Neutrophil (primary cell): ENCODE measurements around a stretch of chr3.

DNA sequence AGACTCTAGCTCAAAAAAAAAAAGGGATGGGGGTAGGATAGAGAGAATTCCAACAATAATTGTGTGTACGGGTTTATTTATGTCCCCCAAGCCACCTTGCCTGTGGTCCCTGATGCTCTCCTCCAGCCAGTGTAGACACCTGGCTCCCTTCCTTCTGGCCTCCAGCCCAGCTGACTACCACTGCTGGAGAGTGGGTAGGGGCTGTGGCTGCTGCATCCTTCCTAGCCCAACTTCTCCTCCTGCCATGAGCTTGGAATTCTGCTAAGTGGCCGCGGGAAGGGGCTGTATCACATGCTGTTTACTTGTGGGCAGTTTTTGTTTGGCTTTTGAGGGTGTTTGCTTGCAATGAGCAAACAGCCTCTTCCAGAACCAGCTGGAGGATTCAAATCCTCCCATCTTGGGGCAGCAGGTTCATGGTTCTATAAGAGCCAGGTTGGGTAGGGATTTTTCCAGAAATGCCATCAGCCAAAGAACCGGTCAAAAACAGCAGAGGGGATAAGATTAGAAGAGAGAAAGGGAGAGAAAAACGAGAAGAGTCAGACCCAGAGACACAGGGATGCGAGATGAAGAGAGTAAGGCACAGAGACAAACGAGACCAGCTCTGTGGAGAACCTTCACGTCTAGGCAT lies 9.0 kb downstream of the GASK1A start:
- PRO-cap = no peak

- PRO-cap = no peak
These were observed 17.6 kb downstream of the GASK1A start for GRCh38 chr3:42996546-42997198.

- PRO-cap = no peak
These were observed 45.3 kb downstream of the GASK1A start for GRCh38 chr3:43024116-43025106.

DNA sequence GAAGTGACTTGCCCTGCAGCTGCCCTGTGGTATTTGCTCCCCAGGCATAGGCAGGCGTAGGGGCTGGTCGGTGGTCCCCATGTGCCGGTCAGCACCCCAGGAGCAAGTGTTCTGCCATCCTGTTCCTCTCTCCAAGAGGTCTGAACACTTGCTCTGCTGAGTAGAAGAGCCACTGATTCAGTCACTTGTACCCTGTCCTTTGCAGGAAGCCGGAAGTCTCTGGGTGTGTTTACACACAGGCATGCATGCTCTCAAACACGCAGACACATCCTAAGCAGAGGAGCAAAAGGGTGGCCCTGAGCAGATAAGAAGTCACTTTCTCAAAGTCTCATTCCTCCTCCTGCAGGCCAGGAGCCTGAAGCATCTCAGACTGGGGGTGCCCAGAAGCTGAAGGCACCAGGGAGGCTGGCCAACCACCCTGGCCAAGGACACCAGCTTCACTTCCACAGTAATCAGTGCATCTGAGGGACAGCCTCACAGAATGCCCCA lies 88.7 kb upstream of the POMGNT2 start:
- PRO-cap = no peak

DNA sequence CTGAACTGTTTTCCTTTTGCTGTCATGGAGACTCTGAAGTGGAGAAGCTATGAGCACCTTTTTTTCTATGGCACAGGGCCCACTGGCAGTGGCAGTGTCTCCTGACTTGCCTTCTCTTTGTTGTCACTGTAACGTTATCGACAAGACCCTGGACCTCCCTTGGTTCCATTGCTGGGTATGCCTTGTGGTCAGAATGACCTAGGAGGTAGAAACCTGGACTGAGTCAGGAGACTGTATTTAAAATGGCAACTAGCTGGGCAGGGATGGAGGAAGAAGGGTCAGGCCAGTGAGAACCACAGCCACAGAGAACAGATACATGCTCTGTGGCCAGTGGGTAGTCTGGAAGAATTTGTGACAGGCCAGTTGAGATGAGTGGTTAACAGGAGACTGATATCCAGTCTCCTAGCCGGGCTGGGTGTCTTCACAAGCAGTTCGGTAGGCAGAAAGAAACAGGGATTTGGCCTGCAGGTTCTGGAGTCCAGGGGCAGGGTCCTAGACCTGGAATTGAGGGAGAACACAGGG lies 58.9 kb downstream of the SNRK start:
- PRO-cap = no peak

GRCh38 chr3:43413454-43414293 lies 127.3 kb downstream of the SNRK start:
- PRO-cap = no peak

GRCh38 chr3:43490400-43491534 lies 131.0 kb downstream of the ANO10 start:
- PRO-cap = no peak

GRCh38 chr3:43719802-43720520 lies 29.2 kb downstream of the ABHD5 start:
- PRO-cap = no peak

- PRO-cap = no peak
These were observed 43.1 kb downstream of the ABHD5 start for GRCh38 chr3:43733637-43734494.

GRCh38 chr3:43998578-43999288 lies 243.0 kb upstream of the TOPAZ1 start:
- PRO-cap = no peak

GRCh38 chr3:44339438-44339990 lies 948 bp downstream of the TCAIM start:
- PRO-cap = no peak

DNA sequence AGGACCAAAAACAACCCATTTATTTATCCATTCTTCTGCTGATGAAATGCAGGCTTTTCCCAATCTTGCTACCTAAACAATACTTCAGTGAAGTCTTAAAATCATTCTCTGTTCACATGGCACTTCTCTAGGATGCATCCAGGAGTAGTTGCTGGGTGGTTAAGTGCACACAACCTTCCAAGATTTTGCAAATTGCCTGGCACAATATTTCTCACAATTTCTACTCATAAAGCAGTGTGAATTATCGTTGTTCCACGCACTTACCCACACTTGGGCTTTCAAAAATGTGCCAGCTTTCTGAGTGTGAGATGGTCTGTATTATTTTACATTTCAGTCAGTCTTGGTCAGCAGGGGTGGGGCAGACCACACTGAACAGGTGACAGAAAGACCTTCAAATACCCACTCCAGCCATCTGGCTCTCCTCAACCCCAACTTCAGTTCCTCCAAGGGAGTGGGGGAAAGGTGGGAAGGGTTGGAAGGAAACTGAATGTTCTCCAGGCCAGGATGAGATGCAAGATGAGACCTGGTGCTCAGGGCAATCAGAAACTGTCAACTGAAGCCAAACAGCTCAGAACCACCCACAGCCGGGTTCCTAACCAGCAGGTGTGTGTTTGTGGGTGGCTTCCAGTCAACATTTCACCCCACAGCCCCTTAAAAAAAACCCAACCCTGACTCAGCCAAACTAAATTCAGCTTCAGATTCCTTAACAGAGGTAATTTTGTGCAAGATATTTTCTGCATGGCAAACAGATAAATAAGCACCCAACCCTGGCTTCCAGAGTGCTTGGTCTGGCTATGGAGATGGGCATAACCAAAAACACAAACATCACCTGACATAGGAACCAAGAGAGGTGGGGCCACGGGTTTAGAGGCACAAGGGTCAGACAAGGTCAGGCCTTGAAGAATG lies 35.0 kb downstream of the ZNF445 start:
- PRO-cap = no peak

- PRO-cap = no peak
These were observed 40.0 kb downstream of the TGM4 start for GRCh38 chr3:44914311-44915002.

DNA sequence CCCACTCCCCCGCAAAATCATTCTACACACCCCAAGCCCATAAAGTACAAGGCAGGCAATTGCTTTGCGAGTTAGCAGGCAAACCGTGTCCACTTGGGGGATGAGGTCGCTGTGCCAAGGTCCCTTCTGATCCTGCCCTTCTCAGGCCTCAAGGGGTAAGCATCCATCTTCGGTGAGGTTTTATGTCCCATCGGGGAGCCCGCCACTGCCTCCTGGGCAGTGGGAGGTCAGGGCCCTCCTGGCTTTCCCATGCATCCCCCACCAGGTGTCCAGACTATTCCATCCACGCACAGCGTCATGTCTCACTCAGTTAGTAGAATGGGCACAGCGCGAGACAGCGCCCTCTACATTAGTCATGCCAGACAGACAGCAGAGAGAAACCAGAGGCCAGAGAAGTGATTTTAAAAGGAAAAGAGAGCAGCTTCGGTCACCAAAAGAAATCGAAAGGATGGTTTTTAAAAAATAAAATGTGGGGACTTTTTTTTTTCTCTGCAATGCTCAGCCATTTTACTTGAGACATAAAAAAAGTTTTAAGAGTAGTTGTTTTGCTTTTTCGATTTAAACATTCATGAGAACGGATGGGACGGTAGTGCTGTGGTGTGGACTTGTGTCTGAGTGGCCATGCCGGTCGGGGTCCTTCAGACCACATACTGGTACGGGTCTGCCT lies 49.8 kb downstream of the ZDHHC3 start:
- PRO-cap = no peak

- PRO-cap = no peak
These were observed 8.3 kb downstream of the EXOSC7 start for GRCh38 chr3:44984437-44984715.

DNA sequence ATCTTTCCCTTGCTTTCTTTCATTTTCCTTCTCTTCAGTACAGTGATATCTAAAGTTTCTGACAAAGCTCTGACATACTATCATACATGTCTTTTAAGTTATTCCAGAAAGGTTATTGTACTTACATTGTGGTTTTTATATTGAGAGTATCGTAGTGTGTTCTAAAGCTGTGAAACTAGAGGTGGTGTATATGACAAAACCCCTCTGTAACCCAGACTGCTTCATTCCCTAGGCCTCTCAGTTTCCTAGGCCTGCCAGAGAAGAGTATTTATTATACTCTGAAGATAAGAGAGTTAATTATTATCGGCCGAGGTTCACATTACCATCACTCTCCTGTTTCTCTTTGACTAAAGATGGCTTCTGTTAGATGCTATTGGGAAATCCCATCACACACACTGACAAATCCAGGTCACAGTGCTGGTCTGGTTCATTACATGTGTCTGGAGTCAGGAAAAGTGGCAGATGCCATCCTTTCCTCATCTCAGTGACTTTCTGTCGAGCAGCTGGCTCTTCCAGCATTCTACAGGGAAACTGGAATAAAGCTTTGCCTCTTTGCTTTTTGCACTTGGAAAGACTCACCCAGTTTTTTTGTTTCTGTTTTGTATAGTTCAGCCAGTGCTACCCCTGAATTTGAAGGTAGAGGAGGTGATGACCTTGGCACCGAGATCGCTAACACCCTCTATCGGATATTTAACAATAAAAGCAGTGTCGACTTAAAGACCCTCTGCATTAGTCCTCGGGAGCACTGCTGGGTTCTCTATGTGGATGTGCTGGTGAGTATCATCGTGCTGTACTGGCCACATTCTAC lies 20.6 kb downstream of the EXOSC7 start:
- PRO-cap = no peak

DNA sequence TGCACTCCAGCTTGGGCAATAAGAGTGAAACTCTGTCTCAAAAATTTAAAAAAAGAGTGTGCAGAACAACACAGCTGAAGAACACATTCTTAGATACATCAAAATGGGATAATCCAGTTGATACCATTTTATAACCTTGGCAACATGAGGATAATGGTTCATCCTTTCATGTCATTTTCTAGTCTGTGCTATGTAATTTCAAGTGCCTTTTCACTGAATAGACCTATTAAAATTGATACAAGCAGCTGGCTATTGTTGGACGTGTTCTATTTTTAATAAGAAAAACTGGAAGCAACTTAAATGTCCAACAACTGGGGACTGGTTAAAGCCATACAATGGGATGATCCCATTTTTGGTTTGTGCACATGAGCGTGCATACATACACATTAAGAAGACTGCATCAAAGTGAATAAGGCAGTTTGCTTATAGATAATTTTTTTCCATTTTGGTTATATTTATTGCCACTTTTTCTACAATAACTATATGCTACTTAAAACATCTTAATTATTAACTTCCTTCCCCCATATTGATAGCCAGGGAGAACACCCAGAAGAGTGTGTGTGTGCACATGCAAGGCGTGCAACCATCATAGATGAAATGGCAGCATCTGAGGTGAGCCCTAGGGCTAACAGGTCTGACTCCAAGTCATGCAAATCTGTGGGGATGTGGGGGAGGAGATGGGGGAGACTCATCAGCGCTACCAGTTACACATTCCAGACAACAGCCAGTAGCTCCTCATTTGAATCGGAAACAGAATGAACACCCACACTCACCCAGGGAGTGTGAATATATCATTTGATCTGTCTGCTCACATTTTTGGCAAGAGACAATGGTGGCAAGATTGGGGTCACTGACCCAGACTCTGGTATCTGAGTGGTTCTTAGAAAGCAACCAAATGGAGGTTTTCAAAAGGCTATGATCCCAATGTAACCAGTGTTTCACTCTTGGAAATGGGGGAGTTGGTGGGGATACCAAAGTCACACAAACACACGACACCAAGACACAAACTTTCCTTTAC lies 2.7 kb downstream of the CDCP1 start:
- PRO-cap = no peak

- PRO-cap = no peak
These were observed 85.4 kb upstream of the LIMD1 start for GRCh38 chr3:45508926-45509831.

- PRO-cap = no peak
These were observed 29.3 kb upstream of the LIMD1 start for GRCh38 chr3:45565151-45565671.

DNA sequence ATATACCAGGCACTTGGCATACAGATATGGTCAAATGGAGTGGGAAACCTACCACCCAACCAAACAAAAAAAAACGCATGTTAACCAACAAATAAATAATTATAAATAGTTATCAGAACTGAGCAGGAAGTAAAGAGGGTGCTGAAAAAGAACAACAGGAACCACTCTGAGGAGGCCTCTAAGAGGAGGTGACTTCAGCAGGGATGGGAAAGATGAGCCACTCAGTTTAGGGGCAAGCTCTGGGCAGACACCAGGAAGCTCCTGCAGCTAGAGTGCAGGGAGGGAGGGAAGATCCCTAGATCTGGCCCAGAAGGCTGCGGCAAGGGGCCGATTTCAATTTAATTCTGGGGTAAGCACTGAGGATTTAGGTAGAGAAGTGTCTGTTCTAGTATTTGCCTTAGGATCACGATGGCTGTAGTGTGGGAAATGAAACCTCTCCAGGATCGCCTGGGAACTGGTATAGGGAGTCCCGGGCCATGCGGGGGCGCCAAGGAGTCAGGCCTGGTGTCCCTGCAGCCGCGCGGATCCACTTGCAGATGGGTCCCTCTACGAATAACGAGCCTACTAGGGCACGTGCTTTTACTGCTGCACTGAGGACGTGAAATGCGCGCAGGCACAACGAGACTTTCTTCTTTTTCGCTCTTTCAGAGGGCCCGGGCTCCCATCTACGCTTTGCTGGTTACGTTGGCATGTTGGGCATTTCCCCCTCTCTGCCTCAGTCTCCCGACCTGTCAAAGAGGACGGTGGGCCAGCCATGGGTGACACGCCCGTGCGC lies 1.5 kb upstream of the LIMD1 start:
- PRO-cap = no peak